Mammary epithelial cell (primary cell): ENCODE results near the gene CD24.

GRCh38 chr6:106724707-106725313, 95.4 kb downstream of the QRSL1 start:
- CAGE, long polyA plus RNA, result no peak
- RRBS, result no CpG with 5 or more reads among the region's 5 CpGs

DNA sequence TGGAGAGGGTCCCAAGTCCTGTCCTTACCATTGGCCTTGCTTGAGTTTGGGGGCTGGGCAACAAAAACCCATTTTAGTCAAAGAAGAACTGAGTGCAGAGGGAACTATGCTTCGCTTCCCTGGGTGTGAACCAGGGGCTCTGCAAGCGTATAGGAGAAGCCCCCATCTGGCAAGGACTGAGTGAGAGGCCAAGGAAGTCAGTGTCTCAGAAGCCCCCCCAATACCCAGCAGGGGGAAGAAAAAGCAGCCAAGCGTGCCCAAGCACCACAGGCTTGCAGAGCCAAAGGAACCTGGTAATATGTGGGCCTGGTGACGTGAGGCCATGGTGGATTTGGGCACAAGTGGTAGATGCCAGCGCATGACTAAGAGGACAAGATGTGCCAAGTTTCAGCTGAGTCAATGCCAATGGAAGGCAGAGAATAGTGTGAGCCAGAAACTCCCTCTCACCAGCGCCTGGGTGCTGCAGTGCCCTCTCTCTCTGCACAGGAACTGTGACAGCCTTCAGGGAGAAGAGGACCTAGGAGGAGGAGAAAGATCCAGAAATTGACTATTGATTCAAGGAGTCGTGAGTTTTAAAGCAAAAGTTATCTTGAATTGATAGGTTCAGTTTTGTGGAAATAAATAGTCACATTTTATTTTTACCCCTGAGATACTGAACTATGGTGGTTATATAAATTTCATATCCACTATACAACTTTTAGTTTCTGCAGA, 110.0 kb downstream of the QRSL1 start:
- CAGE, long polyA plus RNA, result no peak
- RRBS, result no CpG with 5 or more reads among the region's 7 CpGs

GRCh38 chr6:106746296-106747136, 117.1 kb downstream of the QRSL1 start:
- CAGE, long polyA plus RNA, result no peak
- RRBS, result no CpG with 5 or more reads among the region's 7 CpGs

DNA sequence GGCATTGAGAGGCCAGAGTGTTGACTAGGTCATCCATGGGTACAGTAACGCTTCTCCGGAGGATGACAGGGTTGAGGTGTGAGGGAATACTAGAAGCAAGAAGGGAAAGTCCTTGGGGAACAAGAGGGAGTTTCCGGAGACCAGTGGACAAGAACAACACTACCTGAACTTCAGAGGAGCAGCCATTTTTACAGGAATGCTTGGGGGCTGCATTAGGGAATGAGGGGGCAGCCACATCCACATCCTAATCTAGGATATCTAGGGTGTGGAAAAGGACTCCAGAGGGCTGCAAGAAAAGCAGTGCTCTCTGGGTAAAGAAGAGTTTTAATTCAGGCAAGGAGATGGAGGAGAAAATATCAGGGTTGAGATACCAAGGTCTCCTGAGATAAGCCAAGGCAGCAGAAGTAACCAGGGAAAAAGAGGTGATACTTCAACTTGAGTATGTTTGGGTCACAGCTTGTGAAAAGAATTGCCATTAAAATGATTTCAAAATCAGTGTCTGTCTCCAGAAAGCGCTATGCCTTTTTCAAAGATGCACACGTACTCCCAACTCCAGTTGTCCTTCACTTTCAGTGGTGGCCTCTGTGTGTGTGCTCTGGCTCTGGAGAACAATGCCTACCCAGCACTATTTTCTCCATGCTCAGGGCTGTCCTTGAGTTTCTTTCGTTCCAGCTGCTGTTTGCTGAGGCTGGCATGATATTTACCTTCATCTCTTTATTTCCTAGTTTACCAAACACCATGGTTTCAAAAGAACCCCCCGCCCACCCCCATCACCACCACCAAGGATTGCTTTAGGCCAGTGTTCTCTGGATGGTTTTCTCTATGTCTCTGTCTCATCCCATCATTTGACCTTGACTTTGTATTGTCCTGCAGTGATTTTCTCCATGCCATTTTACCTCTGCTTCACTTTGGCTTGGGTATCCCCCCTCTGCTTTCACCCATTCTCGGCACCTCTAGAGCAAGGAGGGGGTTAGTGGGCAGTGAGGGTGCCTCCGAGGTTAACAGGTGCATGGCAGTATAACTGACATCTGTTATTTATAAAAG, 136.7 kb downstream of the QRSL1 start:
- CAGE, long polyA plus RNA, result no peak
- RRBS, result 92% methylated on average over 2 of the region's 9 CpGs

DNA sequence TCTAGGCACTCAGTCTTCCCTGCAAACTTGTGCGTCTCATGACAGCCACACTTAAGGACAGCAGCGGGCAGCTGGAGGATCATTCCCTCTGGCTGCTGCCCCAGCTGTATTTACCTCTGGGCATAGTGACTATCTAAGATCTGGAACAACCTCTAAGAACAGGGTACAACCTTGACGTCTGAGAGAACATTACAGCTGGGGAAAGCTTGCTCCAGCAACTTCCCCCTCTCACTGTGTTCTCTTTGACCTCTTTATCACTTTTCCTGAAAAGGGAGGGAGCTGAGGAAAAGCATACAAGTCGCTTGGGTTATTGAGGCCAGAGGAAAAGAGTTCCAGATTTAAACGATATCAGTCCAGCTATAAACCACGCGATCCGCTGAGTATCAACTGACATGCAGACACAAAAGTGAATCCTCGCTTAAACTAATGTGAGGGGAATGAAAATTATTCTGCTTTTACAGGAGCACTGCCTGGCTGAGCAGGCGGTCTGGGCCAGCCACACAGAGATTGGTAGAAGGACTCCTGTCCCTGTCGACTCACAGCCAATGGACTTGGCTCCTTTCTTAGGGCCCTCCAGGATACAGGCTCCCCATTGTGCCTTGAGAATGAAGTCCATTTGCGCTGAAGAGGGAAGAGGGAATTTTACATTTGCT, 153.3 kb downstream of the QRSL1 start:
- CAGE, long polyA plus RNA, result no peak
- RRBS, result no CpG with 5 or more reads among the region's 12 CpGs

GRCh38 chr6:106908155-106908952, 66.2 kb downstream of the CD24 start:
- CAGE, long polyA plus RNA, result no peak
- RRBS, result no CpG with 5 or more reads among the region's 6 CpGs

- CAGE, long polyA plus RNA, result no peak
- RRBS, result no CpG with 5 or more reads among the region's 72 CpGs
These were observed at the start of gene CD24 for GRCh38 chr6:106974344-106974999. Gene CD24 (minus strand): TSS chr6:106974729.

DNA sequence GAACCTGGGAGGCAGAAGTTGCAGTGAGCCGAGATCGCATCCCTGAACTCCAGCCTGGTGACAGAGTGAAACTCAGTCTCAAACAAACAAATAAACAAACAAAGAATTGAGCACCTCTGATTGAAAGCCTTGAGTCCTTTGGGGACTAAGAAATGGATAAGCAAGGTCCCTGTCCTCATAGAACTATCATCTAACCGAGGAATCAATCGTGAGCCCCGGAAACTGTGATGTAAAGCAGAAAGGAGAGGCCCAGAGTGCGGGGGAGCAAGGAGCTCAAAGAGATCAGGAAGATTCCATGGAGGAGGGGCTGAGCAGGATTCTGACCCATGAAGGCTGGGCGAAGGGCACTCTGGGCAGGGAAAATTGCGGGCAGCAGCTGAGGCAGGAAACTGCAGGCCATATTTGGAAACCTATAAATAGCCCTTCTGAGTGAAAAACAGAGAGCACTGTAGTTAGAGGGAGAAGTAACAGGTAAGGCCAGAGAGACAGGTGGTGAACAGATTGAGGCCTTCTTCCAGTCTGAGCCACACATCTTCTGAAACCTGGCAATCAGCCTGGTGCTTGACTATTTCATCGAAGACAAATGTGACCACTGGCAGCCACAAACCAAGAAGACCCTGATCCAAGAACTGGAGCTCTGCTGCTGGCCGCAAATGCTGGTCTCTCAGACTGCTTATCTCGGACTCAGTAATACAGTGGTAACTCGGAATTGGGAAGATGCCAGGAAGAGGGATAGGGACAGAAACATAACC, 14.0 kb upstream of the BEND3 start:
- CAGE, long polyA plus RNA, result no peak
- RRBS, result no CpG with 5 or more reads among the region's 12 CpGs

DNA sequence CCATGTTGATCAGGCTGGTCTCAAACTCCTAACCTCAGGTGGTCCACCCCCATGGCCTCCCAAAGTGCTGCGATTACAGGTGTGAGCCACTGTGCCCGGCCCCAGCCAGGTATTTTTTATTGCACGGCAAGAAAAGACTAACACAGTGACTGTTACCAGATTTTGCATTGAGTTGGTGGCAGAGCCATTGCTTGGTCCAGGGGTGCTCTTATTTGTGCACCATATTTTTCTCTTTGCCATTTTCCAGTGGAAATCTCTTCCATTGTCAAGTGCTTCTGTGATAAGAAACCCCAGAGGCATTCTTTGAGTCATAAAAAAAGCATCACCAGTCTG, 74.2 kb upstream of the BEND3 start:
- CAGE, long polyA plus RNA, result no peak
- RRBS, result no CpG with 5 or more reads among the region's 3 CpGs

DNA sequence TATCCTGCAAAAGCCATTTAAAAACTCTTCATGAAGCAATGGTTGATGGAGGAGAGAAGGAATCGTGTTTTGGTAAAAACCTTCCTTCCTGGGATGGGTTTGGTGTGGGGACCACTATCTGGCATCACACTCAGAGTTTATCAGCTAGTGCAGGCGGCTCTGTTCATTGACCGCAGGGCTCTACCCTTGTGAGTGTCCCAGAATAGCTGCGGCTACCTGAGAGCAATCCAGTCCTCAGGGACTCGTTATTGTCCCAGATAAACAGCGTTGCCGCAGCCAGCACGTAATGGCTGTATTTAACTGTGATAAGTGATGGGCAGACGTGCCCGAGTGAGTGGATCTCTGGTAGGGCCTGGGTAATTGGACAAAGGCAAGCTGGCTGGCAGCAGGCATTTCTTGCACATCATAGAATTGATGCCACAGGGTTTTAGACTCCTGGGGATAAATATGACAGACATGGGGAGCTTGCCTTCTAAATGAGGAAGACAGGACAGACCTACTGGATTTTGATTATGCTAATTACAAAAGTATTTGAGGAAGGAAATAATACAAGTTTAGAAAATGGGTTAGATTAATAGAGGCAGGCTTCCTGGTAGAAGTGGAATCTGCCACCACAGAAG, 163.3 kb downstream of the SOBP start:
- CAGE, long polyA plus RNA, result no peak
- RRBS, result no CpG with 5 or more reads among the region's 10 CpGs

DNA sequence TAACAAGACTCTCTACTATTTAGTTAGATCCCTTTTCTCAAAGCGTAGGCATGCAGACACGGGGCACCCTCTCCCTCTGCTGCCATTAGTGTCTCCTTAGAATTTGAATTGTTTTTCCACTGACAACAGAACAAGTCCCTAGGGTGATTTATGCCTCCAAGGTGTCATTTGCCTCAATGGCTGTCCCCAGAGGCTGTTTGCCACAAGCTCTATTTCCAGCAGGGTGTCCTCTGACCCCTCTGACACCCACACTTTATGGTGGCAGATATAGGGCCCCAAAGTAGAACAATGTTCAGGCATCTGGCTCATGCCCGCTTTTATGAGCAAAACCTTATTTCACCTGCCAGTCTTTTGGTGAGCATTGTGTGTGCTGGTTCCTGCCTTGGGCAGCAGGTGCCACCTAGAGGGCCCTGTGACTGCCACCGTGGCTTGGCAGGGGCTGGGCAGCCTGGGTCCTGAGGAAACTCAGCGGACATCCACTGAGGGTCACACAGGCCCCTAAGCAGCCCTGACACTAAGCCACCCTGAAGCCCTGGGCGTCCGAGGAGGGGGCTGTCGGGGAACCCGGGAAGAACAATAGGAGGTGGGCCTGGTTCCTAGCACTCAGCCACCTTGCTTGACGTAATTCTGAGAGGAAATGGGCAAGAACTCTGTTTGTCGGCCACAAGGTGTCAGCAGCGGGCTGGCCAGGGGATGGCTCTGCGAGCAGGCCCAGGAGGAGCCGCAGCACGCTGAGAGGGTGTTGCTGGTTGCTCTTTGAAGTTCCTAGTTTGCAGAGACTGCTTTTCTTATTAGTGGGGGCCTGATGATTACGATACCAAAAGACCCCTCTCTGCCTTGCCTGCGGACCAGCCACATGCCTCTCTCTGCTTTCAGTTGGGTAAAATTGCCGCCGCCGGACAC, 149.0 kb downstream of the SCML4 start:
- CAGE, long polyA plus RNA, result no peak
- RRBS, result no CpG with 5 or more reads among the region's 20 CpGs

GRCh38 chr6:107709266-107709759, 114.8 kb downstream of the SCML4 start:
- CAGE, long polyA plus RNA, result no peak
- RRBS, result no CpG with 5 or more reads among the region's 8 CpGs

DNA sequence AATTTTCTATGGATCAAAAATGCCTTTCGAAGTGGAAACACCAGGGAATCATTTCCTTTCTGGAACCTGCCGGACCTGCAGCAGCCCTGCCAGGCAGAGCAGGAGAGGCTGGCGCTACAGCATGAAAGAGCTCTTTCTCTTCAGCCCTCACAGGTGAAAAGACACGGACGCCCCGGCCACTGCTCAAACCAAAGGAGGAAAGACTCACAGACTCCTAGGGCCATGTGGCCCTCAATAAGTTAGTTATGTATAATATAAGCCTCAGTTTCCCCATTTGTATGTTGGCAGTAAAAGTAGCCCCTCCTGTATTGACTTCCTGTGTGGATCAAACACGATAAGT, 8.3 kb downstream of the SCML4 start:
- CAGE, long polyA plus RNA, result no peak
- RRBS, result 36% methylated on average over 4 of the region's 7 CpGs

DNA sequence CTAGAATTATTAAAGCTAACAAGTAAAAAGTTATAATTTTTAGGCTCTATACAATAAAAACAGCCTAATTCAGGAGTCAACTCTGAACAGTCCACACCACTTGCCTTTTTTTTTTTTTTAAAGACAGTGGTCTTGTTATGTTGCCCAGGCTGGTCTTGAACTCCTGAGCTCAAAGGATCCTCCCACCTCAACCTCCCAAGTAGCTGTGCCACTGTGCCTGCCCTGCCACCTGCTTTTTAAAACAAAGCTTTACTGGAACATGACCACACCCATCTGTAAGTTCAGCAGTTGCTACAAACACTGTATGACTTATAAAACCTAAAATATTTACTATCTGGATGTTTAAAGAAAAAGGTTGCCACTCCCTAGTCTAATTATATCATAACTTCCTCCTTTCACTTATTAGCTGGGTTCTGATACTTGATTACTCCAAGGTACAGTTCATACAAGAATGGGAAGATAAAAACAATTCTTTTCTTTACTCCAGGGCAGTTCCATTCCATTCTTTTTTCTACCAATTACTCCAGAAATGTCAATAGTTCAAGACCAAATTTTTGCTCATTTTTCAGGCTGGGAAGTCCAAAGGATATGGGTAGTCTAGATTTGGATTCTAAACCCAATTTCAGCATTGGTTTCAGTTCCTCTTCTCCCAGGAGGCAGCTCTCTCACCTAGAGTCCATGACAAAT, 63.2 kb downstream of the SEC63 start:
- CAGE, long polyA plus RNA, result no peak

DNA sequence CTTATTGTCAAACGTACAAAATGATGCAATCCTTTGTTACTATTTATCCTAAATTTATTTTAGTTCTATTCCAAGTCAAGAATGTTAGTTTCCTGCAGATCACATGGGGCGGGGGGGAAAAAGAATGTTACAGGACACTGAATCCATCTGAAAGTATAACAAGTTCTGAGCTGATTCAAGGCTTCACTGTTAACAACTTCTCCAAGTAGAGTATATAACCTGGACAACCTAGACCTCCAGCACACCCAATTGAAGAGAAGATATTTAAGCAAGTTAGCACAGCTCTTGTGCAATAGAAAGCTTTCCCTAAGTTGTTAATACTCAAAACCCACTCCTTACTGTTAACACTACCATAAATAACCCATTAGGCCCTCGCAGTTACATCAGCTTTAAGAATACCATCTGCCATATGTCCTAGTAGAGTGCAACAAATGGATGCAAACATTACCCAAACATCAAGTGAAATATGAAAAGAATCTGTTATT, 1.3 kb downstream of the SEC63 start:
- CAGE, long polyA plus RNA, result no peak
- RRBS, result no CpG with 5 or more reads among the region's 3 CpGs

DNA sequence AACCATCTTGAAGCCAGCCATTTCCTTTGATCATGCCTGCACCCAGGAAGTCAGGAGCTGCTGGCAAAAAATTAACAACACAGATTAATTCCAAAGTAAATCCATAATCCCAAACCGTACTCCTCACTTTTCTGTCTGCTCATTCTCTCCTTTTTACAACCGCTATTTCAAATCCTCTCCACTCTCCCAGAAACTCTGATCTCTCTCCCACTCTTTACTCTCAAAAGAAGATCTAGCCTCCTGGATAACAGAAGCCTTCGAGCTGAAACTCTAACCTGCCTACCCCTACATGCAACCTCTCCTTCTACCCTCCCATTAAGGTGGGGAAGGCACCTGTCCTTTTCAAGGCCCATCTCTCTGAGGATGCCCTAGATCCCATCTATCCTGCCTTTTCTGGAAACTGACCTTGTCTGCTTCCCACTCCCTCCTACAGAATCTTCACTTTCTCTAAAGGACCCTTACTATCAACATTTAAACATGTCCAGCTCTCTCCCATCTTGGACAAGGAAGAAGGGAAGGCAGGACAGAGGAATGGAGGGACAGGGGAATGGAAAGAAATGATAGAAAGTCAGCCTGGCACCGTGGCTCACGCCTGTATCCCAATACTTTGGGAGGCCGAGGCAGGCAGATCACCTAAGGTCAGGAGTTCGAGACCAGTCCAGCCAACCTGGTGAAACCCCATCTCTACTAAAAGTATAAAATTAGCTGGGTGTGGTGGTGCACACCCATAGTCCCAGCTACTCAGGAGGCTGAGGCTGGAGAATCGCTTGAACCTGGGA, 7.4 kb downstream of the OSTM1 start:
- CAGE, long polyA plus RNA, result no peak
- RRBS, result no CpG with 5 or more reads among the region's 8 CpGs

- CAGE, long polyA plus RNA, result no peak
- RRBS, result 3% methylated on average over 17 of the region's 44 CpGs
These were observed 32.1 kb upstream of the NR2E1 start for GRCh38 chr6:108133572-108134359.

- CAGE, long polyA plus RNA, result no peak
- RRBS, result 24% methylated on average over 3 of the region's 28 CpGs
These were observed 10.0 kb downstream of the NR2E1 start for GRCh38 chr6:108175783-108176326.

DNA sequence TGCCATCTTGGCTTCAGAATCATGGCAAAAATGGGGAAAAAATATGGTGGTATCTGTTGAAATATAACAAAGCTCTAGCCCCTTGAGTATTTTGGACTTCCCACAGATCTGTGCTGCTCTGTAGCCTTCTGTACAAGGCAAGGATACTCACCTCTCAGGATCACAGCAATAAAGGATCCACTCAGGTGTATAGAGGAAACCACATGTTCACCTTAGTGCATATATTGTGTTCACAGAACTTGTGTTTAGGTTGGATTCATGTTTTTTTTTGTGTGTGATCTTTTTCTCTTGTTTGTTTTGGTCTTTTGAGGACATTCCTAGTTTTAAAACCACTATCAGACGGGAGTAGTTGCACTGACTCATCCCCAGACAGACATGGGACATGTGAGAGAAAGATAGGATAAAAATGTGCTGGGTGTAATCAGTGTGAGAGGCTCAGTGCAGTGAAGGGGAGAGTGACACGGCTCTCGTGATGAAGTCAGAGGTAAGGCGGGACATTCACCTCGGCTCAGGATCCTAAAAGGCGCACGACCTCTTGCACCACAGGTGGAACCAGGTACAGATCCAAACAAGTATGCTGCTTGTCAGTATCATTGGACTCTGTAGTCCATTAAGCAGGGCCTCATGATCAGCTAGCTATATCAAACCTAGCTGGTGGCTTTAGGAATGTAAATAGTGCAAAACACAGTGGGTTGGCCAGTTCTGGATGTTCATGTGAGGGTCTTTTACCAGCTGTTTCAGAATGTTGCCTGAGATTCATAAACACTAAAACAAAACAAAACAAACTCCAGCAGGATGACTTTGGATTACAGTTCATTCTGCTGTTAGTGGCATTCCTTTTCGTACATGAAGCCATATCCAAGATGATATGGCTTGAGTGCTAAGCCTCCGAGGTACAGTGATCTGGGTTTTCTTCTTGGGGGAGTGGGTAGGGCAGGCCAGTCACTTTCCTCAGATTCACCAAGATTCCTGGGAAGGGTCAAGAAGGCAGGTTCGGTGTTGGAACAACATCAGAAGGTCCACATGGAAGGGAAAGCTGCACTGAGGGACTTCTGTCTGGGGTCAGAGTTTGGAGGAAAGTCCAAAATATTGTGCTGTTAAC, 18.0 kb downstream of the FOXO3 start:
- CAGE, long polyA plus RNA, result no peak
- RRBS, result no CpG with 5 or more reads among the region's 10 CpGs

DNA sequence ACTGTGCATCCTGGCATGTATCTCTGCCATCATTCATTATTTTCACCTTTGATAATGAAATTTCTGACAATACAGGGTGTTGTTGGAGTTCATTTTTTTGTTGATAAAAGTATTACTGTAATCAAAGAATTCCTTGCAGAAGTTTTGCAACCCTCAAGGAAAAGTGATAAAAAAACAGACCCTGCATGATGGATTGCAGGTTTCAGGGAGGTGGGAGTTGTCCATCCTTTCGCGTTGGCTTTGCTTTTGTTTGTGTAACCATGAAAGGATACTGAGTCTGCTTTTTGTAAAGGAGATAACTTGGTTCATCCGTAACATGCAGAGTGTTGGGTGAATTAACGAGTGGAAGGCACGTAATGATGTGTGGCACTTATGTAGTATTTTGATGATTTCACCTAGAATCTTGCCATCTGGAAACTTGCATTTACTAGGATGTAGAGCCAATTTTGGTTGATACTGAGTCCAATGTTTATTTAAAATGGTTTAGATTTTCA, 23.6 kb downstream of the FOXO3 start:
- CAGE, long polyA plus RNA, result no peak
- RRBS, result no CpG with 5 or more reads among the region's 5 CpGs